H4 (cell line): ENCODE data around the genes DHX58 and STAT5B.

GRCh38 chr17:41666229-41667556, 22.0 kb upstream of the EIF1 start:
- RAMPAGE, long total RNA = no peak

DNA sequence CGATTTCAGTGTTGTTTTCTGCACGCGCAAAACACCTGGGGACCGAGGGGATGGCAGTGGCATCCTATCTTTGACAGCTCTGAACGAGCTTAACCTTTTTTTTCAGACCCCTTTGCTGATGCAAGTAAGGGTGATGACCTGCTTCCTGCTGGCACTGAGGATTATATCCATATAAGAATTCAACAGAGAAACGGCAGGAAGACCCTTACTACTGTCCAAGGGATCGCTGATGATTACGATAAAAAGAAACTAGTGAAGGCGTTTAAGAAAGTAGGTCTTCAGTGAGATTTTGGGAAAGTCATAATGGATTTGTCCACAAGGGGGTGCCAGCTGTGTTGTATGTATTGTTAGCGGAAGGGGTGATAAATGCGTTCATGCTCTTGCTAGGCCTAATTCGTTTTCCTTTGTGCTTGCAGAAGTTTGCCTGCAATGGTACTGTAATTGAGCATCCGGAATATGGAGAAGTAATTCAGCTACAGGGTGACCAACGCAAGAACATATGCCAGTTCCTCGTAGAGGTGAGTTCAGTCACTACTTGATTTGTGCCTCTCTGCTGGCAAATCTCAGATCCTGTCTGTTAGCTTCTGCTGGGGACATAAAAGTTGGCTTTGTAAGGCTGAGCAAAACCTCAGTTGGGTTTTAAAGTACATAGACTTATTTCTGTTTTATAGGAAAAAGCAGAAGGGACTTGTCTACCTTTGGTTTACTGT, 1.1 kb downstream of the EIF1 start:
- RAMPAGE, long total RNA = no peak

GRCh38 chr17:41690617-41691639, 2.2 kb downstream of the EIF1 start:
- RAMPAGE, long total RNA = no peak

DNA sequence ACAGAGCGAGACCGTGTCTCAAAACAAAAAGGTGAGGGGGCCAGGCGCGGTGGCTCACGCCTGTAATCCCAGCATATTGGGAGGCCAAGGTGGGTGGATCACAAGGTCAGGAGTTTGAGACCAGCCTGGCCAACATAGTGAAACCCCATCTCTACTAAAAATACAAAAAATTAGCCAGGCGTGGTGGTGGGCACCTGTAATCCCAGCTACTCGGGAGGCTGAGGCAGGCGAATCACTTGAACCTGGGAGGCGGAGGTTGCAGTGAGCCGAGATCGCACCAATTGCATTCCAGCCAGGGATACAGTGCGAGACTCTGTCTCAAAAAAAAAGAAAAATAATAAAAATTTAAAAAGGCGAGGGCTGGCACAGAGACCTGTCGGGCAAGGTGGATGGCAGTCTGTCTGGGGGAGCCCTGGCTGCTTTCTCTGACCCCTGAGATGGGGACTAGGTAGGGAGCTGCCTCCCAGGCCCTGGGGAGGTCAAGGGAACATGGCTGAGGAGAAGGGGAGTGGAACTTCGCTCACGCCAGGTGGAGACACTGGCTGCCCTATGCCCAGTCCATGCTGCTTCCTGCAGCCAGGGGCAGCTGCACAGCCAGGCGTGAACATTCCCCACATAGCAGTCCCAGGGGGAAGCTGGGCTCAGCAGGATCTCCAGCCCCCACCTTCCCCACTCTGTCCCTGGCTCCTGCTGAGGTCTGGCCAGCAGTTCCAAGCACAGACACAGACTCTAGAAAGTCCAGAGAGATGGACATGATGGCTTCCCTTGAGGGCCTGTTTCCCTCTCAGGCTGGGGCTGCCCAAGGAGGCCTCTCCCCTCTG, 9.6 kb downstream of the JUP start:
- RAMPAGE, long total RNA = no peak

- RAMPAGE, long total RNA = no peak
Measured at GRCh38 chr17:41787005-41787264, 424 bp upstream of the JUP start.

DNA sequence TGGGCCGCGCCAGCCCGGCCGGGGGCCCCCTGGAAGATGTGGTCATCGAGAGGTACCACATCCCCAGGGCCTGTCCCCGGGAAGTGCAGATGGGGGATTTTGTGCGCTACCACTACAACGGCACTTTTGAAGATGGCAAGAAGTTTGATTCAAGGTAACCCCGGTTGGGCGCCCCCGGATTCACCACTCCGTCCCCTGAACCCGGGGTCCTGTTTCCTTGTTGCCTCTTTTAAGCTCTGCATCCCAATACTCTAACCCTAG, 252 bp downstream of the FKBP10 start:
- RAMPAGE, long total RNA = no peak

- RAMPAGE, long total RNA = no peak
Measured at GRCh38 chr17:41822127-41822694, 9.4 kb downstream of the FKBP10 start.

DNA sequence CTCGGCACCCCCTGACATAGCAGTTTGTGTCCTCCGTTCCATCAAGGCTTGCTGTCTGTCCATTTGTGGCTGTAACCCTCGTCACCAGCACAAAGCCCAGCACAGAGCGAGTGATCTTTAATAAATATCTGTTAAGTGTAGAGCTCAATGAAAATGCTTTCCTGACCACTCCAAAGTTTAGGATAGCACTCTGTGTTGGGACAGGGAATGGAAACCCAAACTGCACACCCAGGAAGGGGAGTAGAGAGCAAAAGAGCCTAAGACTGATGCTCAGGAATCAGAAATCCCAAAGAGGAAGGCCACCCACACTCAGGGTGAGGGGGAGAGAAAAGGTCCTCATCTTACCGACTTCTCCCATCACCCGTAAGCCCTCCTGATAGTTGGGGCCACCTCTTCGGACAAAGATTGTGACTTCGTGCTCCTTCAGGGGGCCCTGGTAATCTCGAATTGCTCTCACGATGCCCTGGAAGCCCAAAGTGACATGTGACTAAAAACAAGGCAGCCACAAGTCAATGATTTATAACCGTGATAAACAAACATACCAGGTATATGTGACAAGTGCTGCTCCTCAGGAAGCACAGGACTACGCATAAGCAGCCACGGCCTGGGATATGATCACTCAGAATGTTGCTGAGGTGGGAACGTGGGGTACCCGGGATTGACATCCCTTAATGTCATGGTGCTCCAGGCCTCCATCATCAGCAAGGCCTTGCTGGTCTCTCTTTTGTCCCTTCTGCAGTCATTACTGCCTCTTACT, 17.2 kb downstream of the ACLY start:
- RAMPAGE, long total RNA = no peak

DNA sequence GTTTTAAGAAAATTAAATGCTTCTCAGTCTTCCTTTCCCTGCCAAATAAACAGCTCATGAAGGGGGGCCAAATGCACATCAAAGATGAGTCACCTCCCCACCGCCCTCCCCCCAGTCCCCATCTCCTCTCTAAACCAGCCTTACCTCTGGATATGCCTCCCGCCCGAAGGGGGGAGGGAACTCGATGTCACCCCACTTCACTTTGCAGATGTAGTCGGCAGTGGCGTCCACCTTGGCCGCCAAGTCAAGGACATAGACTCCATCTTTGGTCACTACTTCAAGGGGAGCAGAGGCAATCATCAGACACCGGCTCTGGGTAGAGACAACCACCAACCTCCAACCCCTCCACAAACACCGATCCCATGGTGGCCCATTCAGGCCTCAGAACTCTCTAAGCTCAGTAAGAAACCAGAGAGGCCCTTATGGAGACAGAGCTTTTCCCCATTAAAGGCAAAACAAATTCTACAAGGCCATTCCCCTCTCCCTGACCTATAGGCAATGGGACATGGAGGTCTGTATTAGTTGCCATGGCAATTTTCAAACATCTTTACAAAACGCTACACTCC, 11.4 kb downstream of the ACLY start:
- RAMPAGE, long total RNA = no peak

DNA sequence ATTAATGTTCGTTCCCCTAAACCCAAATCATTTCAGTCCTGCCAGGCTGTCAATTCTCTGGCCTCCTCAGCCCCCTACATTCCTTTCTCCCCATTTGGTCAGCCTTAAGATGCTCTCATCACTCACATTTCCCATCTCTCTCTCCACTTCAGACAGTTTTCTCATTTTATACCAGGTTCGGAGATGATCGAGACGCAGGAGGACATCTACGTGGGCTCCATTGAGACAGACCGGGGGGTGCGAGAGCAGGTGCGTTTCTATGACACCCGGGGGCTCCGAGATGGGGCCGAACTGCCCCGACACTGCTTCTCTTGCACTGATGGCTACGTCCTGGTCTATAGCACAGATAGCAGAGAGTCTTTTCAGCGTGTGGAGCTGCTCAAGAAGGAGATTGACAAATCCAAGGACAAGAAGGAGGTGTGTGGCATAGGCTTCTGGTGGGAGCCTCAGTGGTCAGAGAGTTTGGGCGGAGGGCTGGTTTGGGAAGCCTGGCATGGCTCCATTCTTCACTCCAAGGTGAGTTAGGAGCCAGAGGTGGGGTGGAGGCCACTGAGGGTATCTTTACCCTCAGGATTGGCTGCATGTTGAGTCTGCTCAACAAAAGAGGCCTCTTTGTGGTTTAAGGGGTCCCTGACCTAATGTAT, 2.5 kb downstream of the NKIRAS2 start:
- RAMPAGE, long total RNA = no peak

GRCh38 chr17:42023406-42023998, 3.6 kb downstream of the NKIRAS2 start:
- RAMPAGE, long total RNA = no peak

- RAMPAGE, long total RNA = no peak
Measured at GRCh38 chr17:42063603-42064063, 13.2 kb upstream of the C17orf113 start.

- RAMPAGE, long total RNA = no peak
Measured at GRCh38 chr17:42112386-42112934, at the start of gene DHX58. Gene DHX58 (minus strand): TSS chr17:42112714.

DNA sequence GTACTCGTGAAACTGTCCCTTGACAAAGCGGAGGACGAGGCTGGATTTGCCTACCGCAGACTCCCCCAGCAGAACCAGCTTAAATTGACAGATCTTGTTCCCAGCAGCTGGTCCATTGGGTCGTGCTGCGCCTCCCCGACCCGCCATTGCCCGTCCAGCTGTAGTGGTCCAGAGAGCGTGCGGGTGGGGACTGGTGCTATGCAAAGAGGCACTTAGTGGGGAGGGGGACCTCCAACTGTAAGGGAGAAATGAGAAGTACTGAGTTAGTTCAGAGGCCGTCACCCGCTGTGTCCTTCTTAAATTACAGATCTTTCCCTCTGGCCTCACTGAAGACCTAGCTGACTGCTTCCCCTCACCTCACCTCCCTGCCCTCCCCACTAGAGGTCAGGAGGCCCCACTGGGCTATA, 7.8 kb downstream of the HSPB9 start:
- RAMPAGE, long total RNA = no peak

GRCh38 chr17:42268638-42269224, 7.5 kb downstream of the STAT5B start:
- RAMPAGE, long total RNA = no peak

DNA sequence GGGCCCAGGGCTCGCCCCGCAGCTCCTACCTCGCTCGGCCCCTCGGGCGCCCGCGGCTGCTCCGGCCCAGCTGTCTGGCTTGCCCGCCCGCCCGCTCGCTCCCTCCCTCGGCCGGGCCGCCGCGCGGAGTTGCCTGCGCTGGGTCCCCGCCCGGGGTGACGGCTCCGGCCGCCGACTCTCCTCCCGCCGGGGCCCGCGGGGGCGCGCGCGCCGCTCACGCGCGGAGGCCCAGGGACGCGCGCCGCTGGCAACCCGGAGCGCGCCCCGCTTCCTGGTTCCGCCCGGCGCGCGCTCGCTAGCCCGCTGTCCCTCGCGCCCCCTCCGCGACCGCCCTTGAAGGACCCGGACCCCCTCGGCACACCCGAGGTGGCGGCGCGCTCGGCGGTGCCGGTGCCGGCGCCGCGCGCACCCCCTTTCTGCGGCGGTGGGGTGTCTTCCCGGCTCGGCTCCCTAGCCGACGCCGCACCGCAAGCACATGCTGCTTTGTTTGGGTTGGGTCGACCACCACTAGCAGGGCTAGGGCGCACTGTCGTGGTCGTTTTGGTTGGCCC, at the start of gene STAT5B:
TSS of gene STAT5B (minus strand) at position 173 of the 551 bp plus-strand sequence.
- RAMPAGE, long total RNA = no peak

GRCh38 chr17:42315134-42315983, 27.1 kb downstream of the STAT5A start:
- RAMPAGE, long total RNA = no peak

- RAMPAGE, long total RNA = no peak
Measured at GRCh38 chr17:42317033-42318008, 29.0 kb downstream of the STAT5A start.

- RAMPAGE, long total RNA = no peak
Measured at GRCh38 chr17:42378974-42379910, 9.0 kb downstream of the STAT3 start.

DNA sequence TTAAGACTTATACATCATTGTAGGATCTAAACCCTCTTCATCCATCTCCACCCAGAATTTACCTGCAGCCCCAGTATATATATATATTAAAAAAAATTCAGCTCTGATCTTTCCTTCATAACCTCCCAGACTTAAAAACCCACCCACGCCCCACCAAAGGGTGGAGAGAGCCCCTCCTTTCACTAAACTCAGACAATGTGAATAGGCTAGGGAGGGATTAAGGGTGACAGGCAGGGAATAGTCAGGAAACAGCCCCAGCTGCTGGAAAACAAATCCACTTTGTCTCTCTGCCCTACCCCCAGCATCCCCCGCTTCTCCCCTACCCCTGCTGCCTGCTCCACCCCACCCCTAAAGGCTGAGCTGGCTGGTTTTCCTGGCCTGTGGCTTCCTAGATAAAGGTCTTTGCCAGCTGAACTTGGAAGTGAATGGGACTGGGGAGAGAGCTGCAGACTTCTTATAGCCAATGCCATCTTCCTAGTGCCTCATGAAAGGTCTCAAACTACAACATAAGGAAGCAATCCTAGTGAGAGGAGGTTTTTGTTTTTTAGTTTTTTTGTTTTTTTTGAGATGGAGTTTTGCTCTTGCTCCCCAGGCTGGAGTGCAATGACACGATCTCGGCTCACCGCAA, 15.0 kb downstream of the CAVIN1 start:
- RAMPAGE, long total RNA = no peak